Measurements from ENCODE around the gene JAM2.

DNA sequence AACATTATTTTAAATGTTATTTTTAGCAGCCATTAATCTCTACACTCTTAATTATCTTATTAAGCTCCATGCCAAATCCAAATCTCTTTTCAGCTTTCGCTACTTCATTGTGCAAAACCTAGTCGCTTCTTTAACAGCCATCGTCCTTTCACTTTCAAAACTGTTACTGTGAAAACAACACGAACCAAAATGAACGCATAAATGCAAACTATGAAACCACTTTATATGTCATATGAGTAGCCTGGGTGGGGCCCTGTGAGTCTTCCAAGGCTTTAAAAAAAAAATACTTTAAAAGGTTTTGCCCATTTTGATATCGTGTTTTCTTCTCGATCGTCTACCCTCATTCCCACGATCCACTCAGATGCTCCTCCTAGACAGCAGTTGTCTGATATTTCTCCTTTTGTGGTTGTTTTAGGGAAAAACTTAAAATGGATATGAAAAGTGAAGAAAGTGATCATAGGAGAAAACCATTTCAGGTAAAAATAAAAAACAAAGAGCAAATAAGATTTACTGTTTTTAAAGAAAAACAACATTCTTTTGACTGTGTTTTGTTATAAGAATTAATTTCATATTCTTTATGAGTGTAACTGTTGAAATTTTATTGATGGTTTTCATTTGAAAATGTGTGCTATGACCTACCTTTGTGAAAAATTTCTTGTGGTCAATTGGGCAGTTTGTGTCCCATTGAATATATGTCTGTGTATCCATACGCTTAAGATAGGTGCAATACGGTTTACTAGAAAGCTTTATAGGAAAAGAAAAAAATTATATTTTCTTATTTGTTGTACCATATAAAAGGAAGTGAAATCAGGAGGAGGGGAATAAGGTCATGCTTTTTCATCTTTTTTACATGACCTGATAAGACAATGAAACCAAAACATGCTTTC is 807.4 kb downstream of the USP25 start:
- PRO-cap, 2 experiments, result no peak in any of the 2 experiments

DNA sequence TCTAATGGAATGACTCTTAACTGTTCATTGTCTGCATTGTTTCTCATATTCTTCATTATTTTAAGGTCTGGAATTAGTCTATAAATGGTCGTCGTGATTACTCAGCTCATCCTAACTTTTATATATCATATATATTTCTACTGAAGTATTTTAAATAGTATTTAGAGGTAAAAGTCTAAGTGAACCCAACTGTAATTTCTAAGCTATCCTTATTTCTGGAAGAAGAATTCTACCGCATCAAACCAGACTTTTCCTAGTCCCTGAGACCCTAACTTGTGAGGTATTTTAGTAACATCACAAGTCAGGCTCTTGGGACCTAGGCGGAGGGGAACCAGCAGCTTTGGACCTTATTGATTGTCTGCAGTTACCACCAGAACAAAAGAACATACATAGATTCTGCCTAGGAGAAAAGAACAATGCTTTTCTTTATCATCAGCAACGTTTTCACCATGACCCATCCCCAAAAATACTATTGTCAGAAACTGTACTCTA is 860.3 kb downstream of the USP25 start:
- PRO-cap, 2 experiments, result no peak in any of the 2 experiments

- PRO-cap, 2 experiments, result no peak in any of the 2 experiments
Measured at GRCh38 chr21:17511686-17512311, 1.0 kb upstream of the CXADR start.

GRCh38 chr21:17783795-17784487 is 35.2 kb downstream of the C21orf91 start:
- PRO-cap, 2 experiments, result no peak in any of the 2 experiments

DNA sequence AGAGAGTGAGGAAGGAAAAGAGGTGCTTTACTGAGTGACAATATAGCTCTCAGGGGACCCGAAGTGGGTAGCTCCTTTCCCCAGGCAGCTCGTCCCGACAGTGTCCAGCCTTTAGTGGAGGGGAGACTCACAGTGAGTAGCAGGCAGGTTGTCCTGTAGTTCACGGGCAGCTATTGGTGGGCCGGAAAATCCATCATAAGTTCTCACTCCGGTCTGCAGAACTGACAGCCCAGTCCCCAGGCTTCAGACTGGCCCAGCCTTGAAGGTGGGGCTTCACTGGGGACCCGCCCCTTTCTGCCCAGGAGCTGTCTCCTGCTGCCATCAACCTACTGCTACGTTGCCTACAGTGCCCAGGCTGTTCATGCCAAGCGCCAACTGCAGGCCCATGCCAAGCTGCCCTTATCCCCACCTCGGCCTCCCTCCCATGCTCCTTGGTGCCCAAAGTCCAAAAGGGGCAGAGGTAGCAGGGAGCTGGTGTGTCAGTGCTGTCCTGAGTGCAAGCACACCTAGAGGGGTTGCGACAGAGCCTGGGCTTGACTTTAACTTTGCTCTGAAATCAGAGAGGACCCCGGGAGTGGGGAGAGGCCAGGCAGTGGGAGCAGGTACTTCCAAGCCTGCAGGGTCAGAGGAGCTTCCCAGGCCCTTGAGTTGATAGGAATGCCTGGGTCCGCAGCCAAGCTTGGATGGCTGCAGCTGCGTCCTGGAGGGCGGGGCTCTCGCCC is 1144.4 kb upstream of the NCAM2 start:
- PRO-cap, 2 experiments, result no peak in any of the 2 experiments

- PRO-cap, 2 experiments, result no peak in any of the 2 experiments
Measured at GRCh38 chr21:19899560-19900129, 1098.6 kb upstream of the NCAM2 start.

DNA sequence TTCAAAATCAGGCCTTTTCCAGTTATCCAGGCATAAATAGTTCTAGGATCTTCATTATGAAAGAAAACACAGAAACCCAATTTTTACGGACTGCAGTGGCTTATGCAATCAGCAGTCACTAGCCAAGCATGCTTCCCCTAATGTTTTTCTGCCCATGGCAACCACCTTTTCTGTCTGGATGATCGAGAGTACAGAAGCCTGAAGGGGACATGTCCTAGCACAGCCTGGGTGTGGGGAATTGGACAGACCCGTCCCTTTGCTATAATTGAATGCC is 29.8 kb upstream of the NCAM2 start:
- PRO-cap, 2 experiments, result no peak in any of the 2 experiments

- PRO-cap, 2 experiments, result no peak in any of the 2 experiments
Measured at GRCh38 chr21:21146543-21147573, 148.6 kb downstream of the NCAM2 start.

GRCh38 chr21:21463447-21464052 is 465.3 kb downstream of the NCAM2 start:
- PRO-cap, 2 experiments, result no peak in any of the 2 experiments

DNA sequence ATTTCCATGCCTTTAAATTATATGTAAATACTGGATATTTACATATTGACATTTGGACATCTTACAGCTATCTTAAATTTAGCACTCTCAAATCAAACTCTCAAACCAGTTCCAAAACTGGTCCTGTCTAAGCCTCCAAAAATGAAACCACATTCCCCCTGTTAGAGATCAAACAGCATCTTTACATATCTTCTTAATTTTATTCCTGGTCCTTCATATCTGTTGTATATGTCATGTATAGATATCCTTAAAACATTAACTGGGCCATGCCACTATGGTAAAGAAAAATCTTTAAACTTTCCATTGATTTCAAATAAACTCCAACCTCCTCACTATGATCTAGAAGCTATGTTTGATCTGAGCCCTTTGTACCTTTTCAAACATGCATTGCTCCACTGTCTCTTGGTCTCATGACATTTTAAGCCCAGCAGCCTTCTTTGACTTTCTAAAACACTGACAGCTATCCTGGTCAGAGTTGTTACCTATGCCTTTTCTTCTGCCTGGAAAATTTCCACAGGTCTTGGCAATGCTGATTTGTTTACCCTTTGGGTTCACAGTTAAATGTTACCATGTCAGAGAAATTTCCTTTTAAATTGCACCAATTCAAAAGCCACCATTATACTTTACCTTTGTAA is 1064.1 kb downstream of the NCAM2 start:
- PRO-cap, 2 experiments, result no peak in any of the 2 experiments

GRCh38 chr21:22342855-22343273 is 1344.7 kb downstream of the NCAM2 start:
- PRO-cap, 2 experiments, result no peak in any of the 2 experiments

DNA sequence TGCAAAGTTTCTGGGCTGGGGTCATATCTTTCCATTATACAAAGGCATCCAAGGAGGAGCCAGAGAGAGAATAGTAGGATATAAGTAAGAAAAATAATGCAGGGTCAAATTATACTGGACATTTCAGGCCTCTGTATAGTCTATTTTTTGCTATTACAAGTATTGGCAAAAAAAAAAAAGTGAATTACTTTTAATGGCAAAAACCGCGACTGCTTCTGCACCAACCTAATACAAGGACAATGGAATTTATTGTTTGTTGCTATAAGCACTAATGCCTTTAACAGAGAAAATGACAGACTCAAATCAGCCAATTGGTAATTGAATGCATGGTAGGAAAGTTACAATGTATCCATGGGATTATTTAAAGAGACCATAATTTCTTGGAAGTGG is 1061.9 kb downstream of the MRPL39 start:
- PRO-cap, 2 experiments, result peak in 1 of 2 experiments; most common plus-strand start position 199 of the sequence (in 1)

DNA sequence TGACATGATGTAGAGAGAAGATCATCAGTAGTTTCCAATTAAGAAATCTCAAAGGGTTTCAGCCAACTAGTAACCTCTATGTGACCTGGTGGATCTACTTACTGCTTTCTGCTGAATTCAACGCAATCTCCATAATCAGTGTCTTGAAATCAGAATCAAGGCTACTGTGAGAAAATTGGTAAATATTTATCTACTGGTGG is 872.7 kb downstream of the MRPL39 start:
- PRO-cap, 2 experiments, result no peak in any of the 2 experiments

- PRO-cap, 2 experiments, result peak in 1 of 2 experiments; most common minus-strand start chr21:25639105 (in 1)
Measured at GRCh38 chr21:25638807-25639205, 252 bp upstream of the JAM2 start.

DNA sequence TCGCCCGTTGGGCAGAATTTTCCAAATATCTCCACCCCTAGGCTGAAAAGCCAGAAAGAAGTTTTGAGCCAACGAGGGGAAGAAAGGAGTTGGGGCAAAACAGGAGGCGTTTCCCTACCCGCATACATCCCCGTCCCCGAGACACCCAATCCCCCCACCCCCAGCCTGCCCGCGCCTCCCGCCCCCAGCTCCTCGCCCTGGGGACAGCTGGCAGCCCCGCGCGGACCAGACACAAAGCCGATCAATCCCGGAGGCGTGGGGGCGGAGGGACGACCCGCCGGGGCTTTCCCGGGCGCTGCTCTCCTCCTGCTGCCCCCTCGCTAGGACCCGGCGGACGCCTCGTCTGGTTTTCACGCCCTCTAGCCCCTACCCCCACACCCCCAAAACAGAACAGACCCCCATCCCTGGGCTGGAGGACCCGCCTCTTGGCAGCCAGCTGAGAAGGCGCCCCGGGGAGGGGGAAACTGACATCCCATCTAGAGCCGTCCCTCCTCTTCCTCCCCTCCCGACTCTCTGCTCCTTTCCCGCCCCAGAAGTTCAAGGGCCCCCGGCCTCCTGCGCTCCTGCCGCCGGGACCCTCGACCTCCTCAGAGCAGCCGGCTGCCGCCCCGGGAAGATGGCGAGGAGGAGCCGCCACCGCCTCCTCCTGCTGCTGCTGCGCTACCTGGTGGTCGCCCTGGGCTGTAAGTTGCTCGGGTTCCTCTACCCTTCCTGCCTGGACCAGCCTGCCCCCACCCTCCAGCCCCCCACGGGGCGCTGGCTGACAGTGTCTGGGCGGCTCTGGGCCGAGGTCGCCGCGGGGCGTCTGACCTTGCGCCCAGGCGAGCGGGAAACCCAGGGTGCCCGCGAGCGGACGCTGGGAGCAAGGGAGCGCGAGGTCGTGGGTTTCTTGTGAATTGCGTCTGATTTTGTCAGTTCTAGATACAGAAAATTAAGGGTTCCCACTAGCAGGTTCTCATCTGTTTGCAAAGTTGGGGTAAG is at the start of gene JAM2:
JAM2 (plus strand) TSS at position 53 of the 981 bp plus-strand sequence.
- PRO-cap, 2 experiments, result peak in 1 of 2 experiments; most common plus-strand start position 53 of the sequence (in 1); most common minus-strand start position 239 of the sequence (in 1)

GRCh38 chr21:25640187-25640712 is 1.2 kb downstream of the JAM2 start:
- PRO-cap, 2 experiments, result peak in 1 of 2 experiments; most common plus-strand start chr21:25640453 (in 1); most common minus-strand start chr21:25640300 (in 1)

DNA sequence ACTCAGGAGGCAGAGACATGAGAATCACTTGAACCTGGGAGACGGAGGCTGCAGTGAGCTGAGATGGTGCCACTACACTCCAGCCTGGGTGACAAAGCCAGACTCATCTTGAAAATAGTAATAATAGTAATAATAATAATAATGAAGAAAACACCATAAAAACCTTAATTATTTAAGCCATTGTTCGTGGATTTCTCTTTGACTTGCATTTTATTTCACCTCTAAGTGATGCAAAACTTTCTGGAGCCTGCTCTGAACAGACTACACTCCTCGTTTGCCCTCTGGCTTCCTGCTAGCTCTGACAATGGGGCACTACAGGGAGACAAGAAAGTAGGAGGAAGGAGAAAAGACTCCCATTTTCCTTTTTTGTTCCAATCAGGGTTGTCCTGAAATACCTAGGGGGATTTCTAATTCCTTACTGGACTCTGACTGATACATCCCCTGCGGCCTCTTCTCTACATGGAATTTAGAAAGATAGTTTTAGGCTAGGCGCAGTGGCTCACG is 95.7 kb downstream of the GABPA start:
- PRO-cap, 2 experiments, result no peak in any of the 2 experiments

- PRO-cap, 2 experiments, result no peak in any of the 2 experiments
Measured at GRCh38 chr21:25942128-25942610, 207.4 kb downstream of the GABPA start.

- PRO-cap, 2 experiments, result no peak in any of the 2 experiments
Measured at GRCh38 chr21:25998129-25998630, 172.4 kb downstream of the APP start.

DNA sequence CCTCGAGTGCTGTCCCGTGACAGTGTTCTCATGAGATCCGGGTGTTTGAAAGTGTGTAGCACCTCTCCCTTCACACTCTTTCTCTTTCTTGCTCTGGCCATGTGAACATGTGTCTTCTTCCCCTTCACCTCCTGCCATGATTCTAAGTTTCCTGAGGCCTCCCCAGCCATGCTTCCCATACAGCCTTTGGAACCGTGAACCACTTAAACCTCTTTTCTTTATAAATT is 61.3 kb downstream of the APP start:
- PRO-cap, 2 experiments, result no peak in any of the 2 experiments